Kidney (tissue), 2 donors: ENCODE measurements around the genes APBB3, PCDHA5, PCDHA6, PCDHA7, PCDHB5, PCDHGA5, PCDHGB4 and PCDHGA8.

DNA sequence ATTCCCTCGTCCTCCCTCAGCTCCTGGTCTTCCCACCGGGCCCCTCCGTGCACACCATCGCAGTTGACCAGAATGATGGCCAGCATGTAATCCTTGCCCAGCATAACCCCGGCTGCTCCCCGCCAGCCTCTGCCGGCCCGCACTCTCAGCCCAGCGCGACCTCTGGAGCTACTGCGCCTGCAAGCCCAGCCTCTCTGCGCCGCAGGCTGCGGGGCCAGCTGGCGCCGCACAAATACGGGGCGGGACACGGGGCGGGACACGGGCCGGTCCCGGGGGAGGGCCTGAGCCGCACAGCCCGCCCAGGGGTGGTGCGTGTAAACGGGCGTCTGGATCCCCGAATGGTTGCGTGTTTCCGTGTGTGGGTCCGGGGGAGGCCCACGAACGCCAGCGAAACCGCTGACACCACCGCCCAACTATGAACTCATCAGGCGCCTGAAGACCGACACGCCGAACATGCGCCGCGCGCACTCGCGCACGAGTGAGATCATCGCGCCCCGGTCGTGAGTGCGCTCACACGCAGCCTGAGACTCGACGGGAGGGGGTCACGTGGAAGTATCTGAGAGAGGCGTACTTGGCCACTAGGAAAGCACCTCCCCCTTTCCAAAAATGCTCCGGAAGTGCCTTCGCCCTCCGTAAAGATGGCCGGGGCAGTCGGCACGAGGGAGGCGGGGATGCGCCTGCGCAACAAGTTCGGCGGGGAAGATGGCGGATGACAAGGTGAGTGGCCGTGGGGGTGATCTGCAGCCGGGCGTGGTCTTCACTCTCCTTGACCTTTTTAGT is at the start of gene APBB3:
TSS of gene APBB3 (minus strand) at position 457 of the 780 bp plus-strand sequence.
- PRO-cap = bidirectional peak, plus-strand start at position 687 of the sequence, minus-strand start at position 208 of the sequence
- RRBS = 2% methylated on average over 40 of the region's 73 CpGs

GRCh38 chr5:140576727-140576953 is 12.0 kb downstream of the SLC35A4 start:
- PRO-cap = no peak

- PRO-cap = no peak
- RRBS = no CpG with 5 or more reads among the region's 6 CpGs
Observed at GRCh38 chr5:140595902-140597298, 31.8 kb downstream of the SLC35A4 start.

- PRO-cap = no peak
- RRBS = no CpG with 5 or more reads among the region's 3 CpGs
Observed at GRCh38 chr5:140821499-140821691, at the start of gene PCDHA5. TSS of gene PCDHA5 (plus strand) at chr5:140821613.

GRCh38 chr5:140827682-140828776 is at the start of gene PCDHA6:
TSS of gene PCDHA6 (plus strand) at chr5:140827960.
- PRO-cap = no peak
- RRBS = 17% methylated on average over 7 of the region's 46 CpGs

DNA sequence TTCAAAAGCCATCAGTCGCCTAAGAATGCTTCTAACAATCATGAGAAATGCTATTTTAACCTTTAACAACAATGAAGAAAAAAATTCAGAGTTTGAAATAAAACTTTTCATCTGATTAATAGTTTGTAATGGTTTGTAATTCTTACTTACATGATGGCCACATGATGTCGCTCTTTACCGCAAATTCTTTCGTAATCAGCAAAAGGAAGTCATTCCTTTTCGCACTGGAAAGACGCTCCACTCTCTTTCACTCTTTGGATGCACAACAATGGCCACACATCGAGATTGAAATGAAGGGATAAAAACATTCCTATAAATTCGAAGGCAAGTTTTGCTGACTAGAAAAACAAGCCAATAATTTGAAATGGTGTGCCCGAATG is at the start of gene PCDHA7:
TSS of gene PCDHA7 (plus strand) at position 250 of the 380 bp plus-strand sequence.
- PRO-cap = no peak
- RRBS = no CpG with 5 or more reads among the region's 9 CpGs

DNA sequence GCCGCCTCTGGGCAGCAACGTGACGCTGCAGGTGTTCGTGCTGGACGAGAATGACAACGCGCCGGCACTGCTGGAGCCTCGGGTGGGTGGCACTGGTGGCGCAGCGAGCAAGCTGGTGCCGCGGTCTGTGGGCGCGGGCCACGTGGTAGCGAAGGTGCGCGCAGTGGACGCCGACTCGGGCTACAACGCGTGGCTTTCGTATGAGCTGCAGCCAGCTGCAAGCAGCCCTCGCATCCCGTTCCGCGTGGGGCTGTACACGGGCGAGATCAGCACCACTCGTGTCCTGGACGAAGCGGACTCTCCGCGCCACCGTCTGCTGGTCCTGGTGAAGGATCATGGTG is 1.9 kb downstream of the PCDHA8 start:
- PRO-cap = no peak
- RRBS = no CpG with 5 or more reads among the region's 37 CpGs

DNA sequence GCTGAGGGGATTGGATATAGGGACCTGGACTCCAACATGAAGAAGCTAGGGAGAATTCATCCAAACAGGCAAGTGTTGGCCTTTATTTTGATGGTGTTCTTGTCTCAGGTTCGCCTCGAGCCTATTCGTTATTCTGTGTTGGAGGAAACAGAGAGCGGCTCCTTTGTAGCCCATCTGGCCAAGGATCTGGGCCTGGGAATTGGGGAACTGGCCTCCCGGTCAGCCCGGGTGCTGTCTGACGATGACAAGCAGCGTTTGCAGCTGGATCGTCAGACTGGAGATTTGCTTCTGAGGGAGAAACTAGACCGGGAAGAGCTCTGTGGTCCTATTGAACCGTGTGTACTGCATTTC is 320 bp downstream of the PCDHB4 start:
- PRO-cap = no peak
- RRBS = 31% methylated on average over 5 of the region's 11 CpGs

DNA sequence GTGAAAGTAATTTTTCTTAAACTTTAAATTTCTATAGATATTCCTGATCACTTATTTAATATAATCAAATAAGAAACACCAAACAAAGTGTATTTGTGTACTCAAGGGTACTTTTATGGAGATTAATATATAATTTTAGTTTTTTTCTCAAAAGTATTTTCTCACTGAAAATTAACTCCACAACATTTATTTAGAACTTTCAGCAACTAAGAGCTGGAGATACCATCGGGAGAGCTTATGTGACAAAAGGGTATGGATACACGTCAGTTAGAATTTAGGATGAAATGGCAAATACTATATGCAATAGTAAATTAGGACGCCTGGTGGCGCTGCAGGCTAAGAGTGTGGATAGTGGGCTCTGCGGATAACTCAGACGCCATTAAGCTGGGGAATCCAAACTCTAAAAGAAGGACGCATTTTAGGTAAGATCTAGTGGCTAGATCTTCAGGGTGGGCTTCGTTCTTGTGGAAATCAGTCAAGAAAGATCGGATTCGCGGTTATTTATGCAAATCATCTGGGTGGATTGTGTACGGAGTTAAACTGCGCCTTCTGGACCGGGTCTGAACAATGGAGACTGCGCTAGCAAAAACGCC is at the start of gene PCDHB5:
TSS of gene PCDHB5 (plus strand) at position 339 of the 593 bp plus-strand sequence.
- PRO-cap = no peak
- RRBS = no CpG with 5 or more reads among the region's 16 CpGs

- PRO-cap = no peak
- RRBS = no CpG with 5 or more reads among the region's 27 CpGs
Observed at GRCh38 chr5:141363983-141364561, at the start of gene PCDHGA5. TSS of gene PCDHGA5 (plus strand) at chr5:141364162.

DNA sequence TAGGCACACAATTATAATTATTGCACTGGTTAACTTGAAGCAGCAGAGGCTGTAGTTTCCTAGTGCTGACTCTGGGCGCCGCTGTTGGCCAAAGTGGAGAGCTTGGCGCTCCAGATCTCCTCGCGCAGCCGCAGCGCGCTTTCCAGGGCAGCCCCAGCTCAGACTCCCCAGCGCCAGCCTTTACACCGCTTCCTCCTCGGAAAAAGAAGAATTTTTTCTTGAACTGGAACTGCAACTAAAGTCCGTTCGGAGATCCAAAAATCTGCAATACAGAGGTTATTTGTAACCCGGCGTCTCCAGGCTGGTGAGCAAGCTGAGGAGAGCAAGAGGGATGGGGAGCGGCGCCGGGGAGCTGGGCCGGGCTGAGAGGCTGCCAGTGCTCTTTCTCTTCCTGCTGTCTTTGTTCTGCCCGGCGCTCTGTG is at the start of gene PCDHGB4:
TSS of gene PCDHGB4 (plus strand) at position 145 of the 422 bp plus-strand sequence.
- PRO-cap = no peak
- RRBS = 21% methylated on average over 2 of the region's 21 CpGs

DNA sequence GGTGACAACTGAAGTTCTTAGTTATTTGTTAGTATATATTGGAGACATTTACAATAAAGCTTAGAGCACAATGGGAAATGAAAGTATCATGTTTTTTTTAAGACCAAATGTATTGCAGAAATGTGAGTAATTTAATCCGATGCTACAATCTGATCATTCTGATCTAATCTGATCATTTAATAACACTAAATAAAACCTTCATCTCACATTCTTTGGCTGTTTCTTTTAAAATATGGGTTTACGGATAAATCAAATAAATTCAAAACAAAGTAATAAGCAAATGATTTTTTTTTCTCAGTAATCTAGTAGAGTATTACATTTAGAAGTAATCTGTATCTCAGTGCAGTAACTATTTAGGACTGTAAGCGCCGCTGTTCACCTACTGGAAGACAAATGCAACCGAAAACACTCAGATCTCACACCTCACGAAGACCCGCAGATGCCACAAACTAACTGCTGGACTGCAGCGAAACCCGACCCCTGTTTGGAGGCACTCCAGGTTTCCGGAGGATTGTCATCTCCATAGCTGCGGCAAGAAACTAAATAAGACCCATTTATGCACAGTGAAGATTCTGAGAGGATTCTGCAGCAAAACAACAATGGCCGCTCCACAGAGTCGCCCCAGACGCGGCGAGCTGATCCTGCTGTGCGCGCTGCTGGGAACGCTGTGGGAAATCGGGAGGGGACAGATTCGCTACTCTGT is at the start of gene PCDHGA8:
TSS of gene PCDHGA8 (plus strand) at position 419 of the 703 bp plus-strand sequence.
- PRO-cap = no peak
- RRBS = no CpG with 5 or more reads among the region's 21 CpGs

GRCh38 chr5:141431214-141432108 is 1.2 kb downstream of the PCDHGA12 start:
- PRO-cap = unidirectional peak, minus-strand start at chr5:141431523
- RRBS = 28% methylated on average over 25 of the region's 60 CpGs

DNA sequence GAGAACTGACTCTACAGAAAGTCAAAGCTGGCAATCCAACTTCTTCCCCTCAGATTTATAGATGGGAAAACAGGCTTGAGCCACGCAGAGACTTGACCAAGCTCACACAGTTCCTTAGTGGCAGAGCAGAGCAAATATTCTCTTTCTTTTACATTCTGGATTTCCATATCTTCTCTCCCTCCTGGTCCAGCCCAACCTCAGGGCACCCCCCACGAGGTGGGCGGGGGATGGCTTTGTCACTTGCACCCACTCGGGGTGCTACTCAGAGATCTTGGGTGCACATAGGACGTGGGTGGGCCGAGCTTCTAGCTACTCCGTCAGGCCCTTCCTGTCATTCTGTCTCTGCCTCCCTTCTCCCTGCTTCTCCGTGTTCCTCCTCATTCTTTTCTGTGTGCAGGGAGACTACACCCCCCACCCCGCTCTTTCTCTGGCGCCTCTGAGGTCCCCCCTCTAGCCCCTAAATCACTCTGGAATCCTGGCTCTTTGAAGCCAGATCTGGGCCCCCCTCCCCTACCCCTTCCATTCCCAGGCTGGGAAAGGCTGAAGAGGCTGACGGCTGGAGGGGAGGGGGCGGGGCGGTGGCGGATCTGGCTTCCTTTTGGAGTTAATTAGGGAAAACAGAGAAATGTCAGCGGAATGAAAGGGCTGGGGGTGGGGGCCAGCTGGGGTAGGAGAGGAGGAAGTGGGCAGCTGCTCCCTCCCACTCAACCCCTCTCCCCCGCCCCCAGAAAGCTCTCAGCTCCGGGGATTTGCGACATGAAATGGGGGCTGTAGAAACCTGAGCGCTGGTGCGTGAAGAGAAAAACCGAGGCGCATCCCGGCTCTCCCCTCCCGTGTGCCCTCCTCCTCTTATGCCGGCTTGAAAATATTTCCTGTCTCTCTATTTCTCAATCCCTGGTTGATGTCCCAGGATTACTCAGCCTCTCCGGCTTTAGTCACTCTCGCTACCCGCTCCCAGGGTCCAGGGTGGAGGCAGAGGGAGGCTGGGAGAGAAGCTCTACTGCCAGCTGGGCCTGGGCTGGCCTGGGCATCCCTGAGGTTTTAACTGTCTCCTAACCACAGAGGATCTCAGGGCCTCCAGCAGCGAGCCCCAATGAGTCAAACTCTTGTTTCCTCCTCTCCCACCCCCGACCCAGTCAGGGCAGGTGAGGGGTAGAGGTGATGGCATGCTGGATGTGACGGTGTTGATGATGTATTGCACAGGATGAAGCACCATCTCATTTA is 19.9 kb downstream of the PCDHGC5 start:
- PRO-cap = bidirectional peak, plus-strand start at position 964 of the sequence, minus-strand start at position 841 of the sequence
- RRBS = 19% methylated on average over 9 of the region's 31 CpGs

- PRO-cap = no peak
- RRBS = no CpG with 5 or more reads among the region's 3 CpGs
Observed at GRCh38 chr5:141531714-141532369, 43.0 kb downstream of the PCDHGC5 start.

DNA sequence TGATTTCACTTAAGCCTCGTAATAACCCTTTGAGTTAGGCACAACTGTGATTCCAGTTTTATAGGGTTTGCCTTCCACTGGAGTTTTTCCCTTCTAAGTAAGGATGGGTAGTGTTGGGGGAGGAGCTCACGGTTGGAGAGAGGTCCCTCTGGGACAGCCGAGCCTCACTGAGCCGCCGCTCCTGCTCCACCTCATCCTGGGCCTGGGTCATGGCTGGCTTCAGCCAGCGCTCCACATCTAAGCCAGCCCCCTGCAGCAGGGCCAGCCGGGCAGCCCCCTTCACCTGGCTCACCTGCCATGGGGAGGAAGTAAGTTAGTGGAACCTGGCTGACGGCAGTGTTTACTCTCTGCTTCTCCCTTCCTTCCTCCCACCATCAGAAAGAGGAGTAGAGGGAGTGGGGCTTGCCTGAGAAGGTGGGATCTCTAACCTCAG is 5.6 kb downstream of the FCHSD1 start:
- PRO-cap = no peak
- RRBS = no CpG with 5 or more reads among the region's 8 CpGs

GRCh38 chr5:141649181-141649813 is 1.9 kb downstream of the FCHSD1 start:
- PRO-cap = no peak
- RRBS = no CpG with 5 or more reads among the region's 18 CpGs

- PRO-cap = no peak
- RRBS = 82% methylated on average over 4 of the region's 18 CpGs
Observed at GRCh38 chr5:141680068-141680759, 1.8 kb downstream of the ARAP3 start.

GRCh38 chr5:141808433-141809046 is 69.7 kb downstream of the PCDH1 start:
- PRO-cap = no peak
- RRBS = 45% methylated on average over 2 of the region's 4 CpGs

GRCh38 chr5:141821320-141821964 is 56.8 kb downstream of the PCDH1 start:
- PRO-cap = no peak
- RRBS = no CpG with 5 or more reads among the region's 5 CpGs